Mesenchymal stem cell of adipose (primary cell): ENCODE results near the gene GIGYF2.

DNA sequence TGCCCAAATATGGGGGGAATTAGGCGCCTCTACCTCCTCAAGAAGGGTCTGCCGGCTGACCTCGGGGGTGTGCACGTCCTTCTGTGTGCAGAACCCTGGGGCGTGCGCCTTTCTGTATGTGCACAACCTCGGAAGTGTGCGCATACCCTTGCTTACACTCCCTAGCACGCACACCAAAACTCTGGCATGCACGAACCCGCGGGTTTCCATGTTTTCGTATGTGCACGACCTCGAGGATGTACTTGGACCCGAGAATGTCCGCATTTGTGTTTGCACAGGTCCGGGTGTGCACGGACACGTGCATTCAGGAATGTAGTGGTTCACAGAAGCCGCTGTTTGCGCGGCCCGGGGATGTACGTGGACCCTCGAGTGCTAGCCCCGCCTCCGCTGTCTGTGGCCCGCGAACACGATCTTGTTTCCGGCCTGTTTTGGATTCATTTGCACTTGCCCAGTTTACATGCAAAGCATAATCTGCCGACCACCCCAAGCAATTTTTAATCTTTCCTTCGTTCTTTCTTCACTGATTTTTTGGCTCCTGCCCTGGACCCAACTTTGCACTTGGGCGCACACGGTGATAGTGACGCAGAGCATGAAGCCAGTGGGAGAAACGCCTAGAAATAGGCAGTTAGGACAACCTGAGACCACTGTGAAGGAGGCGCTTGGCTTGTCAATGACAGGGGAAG, 45.5 kb upstream of the PTMA start:
- CAGE, long polyA plus RNA, result no peak

DNA sequence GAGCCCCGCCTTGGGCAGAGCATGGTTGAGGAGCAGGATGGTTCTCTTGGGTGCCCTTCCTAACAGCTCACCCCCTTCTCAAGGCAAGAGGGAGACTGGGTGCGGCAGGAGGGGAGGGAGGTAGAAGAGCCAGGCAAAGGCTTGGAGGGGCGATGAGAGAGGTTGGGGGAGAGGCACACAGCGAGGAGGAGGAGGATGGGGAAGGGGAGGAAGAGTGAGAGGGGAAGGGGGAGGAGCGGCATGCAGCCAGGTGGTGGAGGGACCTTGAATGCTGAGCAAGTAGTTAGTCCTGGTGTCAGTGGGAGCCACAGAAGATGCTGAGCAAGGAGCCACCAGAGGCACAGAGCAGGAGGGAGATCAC, 23.5 kb upstream of the PTMA start:
- CAGE, long polyA plus RNA, result no peak

- CAGE, long polyA plus RNA, result no peak
Measured at GRCh38 chr2:231707093-231707215, 1.4 kb upstream of the PTMA start.

DNA sequence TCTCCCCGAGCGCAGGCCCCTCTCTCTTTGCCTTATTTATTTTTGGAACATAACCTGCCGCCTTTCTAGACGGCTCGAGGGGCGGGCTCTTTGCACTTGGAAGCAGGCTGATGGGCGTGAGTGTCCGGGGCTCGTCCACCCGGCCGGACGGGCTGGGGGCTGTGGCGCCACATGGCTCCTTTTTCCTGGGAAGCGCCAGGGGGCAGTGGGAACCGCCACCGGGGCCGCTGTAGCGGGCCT, 2.5 kb downstream of the PTMA start:
- CAGE, long polyA plus RNA, result no peak

DNA sequence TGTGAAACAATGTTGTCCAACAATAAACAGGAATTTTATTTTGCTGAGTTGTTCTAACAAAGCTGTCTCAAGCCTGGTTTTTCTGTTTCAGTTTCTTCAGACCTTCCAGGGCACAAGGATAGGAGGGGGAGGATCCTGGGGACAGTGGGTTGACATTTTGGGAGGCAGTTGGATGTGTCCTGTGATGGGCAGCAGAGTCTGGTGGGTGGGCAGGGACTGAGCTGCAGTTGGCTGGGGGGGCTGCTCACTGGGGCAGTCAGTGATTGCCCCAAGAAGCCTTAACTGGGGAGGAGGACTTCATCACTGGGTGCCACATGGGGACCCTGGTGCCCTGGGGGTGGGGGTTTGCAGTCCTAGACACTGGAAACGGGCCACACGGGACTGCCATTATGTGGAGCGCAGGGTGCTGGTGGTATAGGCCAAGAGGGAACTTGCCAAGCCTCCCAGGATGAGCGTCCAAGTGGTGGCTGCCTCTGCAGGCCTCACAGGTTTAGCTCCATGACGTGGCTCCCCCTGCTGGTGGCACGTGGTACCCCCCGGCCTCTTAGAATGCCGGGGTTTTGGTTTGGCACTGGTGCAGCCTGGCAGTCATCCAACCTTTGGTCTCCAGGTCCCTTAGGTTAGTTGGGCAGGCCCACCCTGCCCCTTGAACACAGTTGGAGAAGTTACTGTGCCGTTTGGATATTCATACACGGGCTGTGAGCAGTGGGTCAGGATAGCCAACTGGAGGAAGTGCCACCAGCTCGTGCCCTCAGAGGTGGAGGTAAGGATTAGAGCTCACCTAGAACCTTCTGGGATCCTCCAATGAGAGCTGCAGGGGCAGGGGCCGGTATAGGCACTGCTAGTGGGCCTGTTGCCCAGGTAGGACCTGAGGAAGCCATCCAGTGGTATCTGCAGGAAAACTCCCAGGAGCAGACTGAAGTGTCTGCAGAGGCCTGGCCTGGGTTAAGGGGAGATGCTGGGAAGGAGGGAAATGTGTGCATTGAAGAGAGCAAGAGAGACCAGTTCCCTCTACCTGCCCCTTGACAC, 5.5 kb downstream of the PTMA start:
- CAGE, long polyA plus RNA, result no peak

DNA sequence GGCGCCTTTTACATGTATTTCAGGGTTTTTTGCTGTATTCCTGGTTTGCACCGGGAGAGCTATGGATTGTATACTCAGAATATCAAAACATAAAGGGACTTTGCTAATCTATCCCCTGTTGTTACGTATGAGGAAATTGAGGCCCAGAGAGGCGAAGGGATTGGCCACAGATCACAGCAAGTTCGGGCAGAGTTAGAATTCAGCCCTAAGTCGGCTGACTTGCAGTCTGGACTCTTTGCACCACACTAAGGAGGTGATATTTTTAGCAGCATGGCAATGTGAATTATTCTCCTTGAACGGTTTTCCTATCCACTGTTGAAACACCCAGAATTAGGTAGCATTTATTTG, 866 bp upstream of the PDE6D start:
- CAGE, long polyA plus RNA, result no peak

GRCh38 chr2:232133881-232134229, 172.3 kb downstream of the DIS3L2 start:
- CAGE, long polyA plus RNA, result no peak

DNA sequence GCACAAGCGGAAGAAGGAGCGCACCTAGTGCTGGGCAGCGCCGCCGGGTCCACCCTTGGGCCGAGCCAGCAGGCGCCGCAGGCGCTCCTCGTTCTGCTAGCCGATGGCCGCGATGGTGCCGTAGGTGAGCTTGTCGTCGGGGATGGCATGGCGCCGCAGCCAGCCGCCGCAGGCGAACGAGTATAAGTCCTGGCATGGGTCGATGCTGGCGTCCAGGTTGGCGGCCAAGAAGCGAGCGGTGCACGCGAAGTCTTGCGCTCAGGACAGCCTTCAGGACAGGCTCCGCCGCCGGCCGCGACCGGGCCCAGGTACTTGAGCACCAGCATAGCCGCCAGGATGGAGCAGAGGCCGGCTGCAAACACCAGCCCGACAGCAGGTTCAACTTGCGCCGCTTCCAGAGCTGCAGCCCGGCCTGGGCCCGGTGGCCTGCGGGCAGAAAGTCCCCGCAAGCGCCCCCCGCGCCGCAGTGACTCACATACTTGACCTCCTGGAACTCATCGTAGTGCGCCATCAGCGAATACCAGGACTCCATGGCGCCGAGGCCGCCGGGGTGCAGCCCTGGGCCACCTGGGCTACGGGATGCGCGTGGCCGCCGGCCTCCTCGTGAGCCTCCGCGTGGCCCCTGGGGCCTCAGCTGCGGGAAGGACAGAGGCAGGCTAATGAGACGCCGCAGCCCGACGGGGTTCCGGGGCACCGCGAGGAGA, 8.5 kb downstream of the ALPP start:
- CAGE, long polyA plus RNA, result no peak

- CAGE, long polyA plus RNA, result no peak
Measured at GRCh38 chr2:232458870-232459369, 3.0 kb downstream of the ALPI start.

GRCh38 chr2:232502060-232502511, 14.5 kb upstream of the ECEL1 start:
- CAGE, long polyA plus RNA, result no peak

- CAGE, long polyA plus RNA, result no peak
Measured at GRCh38 chr2:232648151-232648949, 14.9 kb downstream of the EFHD1 start.

DNA sequence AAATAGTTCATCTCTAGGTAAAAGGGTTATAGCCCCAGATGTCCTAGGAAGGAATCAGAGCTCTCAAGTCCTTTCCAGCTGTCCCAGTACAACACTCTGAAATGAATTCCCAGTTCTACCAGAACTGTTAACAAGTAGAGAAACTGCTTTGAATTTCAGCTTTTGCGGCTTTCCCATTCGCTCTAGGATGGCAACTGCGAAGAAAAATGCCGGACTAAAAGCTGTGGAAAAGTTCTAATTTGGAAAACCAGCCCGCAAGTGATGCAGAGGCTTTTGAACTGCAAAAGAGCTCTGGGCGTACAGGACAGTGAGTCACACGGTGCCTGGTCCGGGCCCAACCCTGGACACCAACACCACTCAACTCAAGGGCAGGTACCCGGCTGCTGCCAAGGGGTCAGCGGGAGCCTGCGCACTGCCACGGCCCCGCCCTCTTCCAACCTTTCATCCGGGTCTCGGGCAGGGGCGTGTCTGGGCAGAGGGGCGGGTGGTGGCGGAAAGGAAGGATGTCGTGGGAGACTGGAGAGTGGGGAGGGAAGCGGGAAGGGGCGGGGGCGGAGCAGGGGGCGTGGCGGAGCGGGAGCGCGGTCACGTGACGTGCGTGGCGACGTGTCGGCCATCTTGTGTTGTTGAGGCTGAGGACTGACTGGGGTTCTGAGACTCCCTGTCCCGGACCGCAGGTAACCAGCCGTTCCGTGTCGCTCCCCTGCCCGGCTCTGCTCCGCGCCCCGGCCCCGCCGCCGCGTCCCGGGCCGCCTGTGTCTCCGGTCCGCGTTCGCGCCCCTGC, at the start of gene GIGYF2:
GIGYF2 (plus strand) TSS at position 616 of the 784 bp plus-strand sequence.
- CAGE, long polyA plus RNA, result no peak

DNA sequence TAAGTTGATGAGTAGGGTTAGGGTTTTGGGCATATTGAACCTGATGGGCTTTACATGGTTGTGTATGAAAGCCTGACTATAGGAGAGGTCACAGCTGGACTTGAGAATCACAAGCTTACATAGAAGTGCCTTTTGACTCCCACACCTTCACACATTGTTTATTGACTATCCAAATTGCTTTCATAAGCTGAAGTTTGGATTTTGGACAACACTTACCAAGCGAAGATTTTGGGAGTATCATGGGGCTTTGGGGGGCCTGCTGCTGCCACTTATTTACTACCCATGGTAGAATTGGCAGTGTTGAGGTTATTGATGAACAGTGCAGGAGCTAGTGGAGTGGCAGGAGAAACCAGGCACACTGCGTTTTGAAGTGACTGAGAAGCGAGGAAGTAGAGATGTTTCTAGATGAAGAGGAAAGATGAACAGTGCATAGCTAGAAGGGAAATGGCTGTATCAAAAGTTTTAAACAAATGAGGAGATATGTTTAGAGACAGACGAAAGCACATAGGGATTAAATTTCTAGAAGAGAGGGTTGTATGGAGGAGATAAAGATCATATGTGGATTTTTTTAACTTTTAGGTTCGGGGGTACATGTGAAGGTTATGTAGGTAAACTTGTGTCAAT, 33.4 kb downstream of the KCNJ13 start:
- CAGE, long polyA plus RNA, result no peak

- CAGE, long polyA plus RNA, result no peak
Measured at GRCh38 chr2:233084320-233084938, 24.3 kb downstream of the INPP5D start.

DNA sequence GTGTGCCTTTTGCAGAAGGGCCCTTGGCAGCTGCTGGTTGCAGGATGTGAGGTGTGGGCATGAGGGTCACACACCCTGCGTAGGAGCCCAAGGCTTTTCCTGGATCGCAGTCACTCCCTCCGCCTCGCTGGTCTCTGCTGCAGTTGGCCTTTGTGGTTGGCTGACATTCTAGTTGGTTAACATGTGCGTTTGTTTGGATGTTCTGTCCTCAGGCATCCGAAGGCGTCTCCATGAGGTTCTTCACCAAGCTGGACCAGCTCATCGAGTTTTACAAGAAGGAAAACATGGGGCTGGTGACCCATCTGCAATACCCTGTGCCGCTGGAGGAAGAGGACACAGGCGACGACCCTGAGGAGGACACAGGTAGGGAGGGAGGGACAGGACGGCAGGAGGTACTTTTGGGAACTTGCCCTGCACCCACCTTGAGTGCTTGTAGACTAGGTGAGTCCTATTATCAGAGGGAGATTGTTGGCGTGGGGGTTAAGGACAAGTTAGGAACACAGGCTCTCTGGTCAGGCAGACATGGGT, 61.8 kb downstream of the INPP5D start:
- CAGE, long polyA plus RNA, result no peak

DNA sequence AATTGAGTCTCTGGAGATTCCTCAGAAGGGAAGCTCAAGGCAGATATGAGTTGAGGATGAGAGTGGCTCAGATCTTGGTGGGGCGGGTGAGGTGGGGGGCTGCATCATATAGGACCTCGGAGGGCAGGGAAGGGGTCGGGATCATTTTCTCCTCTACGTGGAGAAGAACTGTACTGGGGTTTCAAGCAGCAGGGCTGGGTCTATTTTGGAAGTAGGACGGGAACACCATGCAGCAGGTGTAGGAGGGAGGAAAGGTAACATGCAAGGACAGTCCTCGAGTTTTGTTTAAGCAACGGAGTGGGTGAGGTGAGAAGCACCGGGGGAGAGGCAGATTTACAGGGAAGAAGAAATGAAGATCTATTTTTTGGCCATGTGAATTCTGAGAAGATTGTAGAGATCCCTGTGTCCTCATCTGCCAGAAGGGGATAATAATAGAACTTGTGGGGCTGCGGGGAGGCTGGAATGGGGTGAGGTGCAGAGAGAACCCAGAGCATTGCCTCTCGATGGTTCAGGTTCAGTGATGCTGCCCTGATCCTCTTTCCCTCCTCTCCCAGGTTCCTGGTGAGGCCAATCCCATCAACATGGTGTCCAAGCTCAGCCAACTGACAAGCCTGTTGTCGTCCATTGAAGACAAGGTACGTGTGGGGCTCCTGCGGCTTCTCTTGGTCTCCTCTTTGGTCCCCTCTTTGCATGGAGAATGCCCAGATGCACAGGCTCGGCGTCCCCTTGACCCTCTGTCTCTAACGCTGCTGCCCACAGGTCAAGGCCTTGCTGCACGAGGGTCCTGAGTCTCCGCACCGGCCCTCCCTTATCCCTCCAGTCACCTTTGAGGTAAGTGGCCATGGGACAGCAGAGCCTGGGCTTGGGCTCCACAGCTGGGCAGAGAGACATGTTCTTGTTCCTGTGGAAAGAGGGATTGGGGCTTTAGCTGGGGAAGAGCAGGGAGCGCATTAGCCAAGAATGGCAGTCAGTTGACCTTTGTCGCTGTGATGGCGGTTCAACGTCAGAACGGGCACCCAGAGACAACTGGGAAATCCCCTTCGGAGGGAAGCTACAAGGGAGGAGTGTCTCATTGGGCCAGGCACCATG, 85.8 kb downstream of the INPP5D start:
- CAGE, long polyA plus RNA, result no peak

GRCh38 chr2:233153608-233154263, 93.6 kb downstream of the INPP5D start:
- CAGE, long polyA plus RNA, result no peak

- CAGE, long polyA plus RNA, result no peak
Measured at GRCh38 chr2:233247647-233248277, 3.7 kb upstream of the ATG16L1 start.

DNA sequence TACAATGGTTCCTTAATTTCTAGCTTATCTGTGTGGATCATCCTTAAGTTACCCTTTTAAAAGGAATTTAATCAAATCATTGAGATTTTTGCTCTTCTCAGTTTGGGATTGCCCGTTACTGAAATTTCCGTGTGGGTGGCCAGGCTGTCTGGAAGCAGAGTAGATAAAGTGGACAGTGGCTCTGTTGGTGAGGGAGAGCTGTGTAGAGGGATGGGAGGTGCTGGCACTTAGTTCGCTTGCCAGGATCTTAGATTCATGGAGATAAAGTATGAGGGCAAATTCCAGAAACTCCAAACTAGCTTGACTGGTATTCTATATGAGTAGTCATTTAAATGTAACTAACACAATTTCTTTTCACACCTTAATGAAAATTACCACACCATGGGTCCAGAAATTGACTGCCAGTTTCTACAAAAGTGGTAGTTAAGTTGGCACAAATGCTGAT, 27.3 kb upstream of the SAG start:
- CAGE, long polyA plus RNA, result no peak

DNA sequence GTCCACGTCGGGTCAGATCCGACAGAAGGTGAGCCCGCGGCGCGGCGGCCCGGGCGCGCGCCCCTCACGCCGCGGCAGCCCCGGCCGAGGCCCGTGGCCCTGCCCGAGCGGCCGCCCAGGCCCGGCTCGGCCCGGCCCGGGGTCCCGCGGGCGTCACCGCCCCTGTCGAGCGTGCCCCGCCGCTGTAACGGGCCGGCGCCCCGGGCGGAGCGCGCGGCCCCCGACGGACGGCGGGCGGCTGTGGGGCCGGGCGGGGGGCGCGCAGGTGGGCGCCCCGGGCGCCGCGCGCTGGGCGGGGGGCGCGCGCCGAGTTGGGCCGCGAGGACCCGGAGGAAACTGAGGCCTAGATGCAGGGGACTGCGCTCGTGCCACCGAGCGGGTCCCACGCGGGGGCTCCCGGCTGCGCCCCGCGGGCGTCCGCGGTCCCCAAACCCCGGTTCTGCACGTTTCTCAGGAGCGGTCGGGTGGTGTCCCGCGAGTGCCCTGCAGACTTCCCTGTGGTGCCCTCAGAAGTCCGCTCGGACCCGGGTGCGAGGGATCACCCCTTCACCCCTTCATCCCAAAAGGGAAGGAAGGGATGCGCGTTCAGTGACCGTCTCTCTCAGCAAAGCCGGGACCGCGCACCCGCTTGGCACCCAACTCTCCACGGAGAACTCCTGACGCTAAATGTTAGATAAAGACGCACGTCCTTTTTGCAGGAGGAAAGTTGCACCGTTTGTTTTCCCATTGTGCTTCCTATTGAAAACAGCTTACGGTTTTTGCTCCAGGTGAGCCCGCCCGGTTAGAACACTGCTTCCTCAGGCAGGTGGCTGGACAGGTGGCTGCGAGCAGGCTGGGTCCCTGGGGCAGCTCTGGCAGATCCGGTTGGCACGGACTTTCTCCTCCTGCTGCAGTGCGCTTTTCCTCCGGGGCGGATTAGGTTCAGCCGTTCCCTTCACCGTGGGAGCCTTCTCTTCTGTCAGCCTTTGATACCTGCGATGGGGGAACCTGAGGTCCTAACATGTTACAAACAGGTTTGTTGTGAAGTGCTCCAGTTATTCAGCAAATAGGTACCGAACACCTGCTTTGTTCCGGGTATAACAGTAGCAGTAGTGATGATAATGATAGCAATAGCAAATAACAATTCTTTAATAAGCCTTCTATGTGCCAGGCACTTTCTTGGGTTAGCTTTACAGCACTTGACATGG, 746 bp downstream of the DGKD start:
- CAGE, long polyA plus RNA, result no peak